ENCODE measurements around the genes RASA2, TFDP2, ATR and PCOLCE2.

- PRO-cap: no peak
Measured at GRCh38 chr3:139491268-139491721, 15.0 kb upstream of the RBP2 start.

DNA sequence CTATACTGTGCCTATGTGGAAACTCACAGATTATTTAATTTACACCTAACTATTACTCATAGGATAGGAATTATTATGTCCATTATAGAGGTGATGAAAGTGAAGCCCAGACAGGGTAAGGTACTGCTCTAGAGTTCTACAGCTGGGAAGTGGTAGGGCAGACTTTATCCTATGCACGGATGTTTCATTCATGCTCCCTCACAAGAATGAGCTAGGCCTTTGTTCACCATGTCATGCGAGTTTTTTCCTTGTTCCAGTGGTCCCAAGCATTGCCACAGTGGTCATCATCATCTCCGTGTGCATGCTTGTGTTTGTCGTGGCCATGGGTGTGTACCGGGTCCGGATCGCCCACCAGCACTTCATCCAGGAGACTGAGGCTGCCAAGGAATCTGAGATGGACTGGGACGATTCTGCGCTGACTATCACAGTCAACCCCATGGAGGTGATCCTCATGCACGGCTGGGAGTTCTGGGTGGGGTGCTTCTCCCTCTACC, 114.1 kb upstream of the TRIM42 start:
- PRO-cap: no peak

DNA sequence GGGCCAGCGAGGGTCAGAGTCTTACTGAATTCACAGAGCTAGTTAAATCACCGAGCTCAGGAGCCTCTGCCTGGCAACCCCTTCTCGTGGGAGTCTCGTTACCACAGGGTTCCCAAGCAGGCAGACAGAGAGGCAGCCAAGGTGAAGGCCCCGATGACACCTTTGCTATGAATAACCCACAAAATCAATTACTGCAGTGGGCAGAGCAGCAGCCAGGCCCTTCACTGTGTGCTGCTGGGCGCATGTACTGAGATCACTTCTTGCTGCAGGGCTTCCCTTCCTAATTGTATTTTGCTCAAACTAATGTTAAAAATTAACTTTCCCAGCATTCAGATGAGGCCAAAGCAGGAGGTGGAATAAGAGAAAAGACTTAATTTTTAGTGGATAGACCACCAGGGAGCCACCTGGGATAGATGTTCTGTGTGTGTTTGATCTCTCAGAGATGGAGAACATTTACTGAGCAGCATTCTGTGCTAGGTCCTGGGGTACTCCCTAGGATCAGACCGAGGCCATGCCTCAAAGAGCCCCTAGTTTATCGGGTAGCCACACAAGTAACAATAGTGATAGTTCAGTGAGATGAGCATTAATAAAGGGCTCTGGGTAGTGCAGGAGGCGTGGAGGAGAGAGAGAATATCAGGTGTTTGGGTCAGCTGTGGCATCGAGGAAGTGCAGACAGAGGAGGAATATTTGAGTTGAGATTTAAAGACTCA, 57.1 kb downstream of the SPSB4 start:
- PRO-cap: no peak

- PRO-cap: no peak
Measured at GRCh38 chr3:141238149-141238655, 6.6 kb downstream of the PXYLP1 start.

DNA sequence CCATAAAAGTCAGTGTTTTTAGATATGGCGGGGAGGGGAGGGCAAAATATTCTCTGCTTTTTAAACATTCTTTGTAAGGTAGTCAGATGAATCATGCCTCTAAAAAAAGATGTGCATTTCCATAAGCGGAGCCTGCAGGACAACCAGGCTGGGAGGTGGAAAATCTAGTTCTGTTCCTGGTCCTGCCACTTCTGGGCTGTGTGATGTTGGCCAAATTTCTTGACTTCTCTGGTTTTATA, 7.2 kb upstream of the ZBTB38 start:
- PRO-cap: no peak

DNA sequence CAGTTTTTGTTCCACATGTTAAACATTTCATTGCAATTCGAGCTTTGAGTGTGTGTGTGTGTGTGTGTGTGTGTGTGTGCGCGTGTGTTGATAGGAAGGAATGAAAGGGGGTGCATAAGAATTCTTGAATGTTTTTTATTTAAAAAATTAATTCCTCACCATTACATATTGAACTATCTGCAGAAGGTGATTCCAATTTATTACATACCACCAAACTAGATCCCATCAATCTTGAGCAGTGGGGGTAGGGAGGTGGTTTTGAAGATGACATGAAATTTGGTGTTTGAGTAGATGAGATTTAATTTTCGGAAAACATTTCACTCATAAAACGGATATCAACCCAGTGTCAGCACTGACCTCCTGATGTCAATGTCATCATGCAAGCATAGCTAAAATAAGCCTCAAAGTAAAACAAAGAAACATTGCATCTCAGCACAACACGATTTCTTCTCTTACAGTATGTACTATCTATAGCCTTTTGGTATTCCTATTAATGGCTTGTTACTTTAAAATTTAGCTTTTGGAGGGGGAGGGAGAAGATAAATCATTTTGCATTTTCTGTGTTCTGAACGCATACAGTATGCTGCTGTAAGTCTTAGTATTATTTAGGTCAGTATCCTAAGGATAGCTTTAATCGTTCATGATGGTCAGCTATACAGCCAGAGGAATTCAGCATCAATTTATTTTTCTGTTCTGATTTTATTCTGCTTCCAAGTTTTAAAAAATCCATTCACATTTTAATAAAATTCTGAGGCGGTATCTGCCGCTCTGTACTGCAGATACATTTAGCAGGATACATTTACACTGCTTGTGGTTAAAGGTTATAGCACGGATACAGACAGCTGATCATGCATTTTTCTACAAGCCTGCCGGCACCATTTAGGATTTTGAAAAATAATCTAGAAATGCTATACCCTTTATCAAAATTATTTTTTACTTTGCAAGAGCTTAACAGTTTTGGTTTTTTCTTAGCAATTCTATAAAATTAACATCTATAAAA, 17.6 kb downstream of the ZBTB38 start:
- PRO-cap: no peak

DNA sequence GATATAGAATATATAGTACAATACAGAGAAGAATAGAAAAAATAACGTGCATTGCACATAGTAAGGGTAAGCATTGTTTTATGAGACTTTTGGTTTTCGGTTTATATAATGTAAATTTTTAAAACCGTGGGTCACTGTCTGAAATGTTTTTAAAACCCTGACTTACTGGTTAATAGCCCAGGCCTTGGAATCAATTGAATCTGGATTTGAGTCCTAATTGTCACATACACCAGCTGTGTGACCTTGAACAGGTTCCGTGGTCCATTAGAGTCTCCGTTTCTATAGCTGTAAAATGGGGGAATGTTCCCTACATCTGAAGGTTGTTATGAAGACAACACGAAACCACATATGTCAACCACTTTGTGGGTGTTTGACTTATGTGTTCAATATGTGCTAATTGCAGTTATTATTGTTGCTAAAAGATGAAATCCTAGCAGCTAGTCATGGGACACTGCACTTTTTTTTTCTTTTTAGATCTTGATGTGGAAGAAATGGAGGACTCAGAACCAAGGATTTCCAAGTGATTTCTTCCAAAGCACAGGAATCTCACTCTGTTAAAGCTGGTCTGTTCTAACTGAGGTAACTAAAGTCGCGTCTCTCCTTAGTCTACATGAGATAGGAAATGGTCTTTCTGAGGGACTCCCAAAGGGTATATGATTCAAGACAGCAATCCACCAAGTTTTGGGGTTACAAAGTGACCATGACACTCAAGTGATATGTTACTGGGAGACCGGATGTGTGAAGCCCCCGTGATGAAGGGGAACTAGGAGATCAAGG, 35.3 kb downstream of the ZBTB38 start:
- PRO-cap: no peak

DNA sequence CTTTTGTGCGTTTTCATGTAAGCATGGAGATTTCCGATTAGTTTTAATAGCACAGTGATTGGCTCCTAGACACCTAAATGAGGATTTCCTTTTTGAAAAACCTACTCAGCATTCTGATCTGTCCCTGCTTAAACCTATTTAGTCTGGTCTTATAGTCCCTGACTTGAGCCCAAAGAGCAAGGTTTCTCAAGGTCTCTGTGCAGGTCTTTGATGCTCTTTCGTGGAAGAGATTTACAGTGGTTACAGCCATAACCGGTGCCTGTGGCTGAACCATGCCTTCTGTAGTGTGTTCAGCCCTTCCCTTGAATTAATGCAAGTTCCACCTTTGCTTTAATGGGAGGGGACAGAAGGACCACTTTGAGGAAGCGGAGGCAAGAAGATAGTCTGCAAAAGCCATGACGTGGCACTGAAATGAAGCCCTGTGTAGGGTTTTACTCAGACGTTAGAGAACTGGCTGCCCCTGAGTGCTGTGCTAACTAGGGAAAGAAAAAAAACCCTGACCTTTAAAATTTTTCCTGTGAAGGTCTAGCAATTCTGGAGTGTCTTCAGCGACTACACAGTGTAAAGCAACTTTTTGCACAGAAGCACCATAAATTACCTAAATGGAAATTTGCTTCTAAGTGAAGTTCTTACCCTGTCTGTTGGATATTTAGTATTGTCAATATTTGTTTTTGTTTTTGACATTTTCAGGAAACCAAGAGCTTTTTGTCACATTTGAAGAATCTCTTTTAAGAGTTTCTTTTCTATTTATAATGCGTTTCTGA, 43.1 kb downstream of the ZBTB38 start:
- PRO-cap: bidirectional peak, plus-strand start at position 438 of the sequence, minus-strand start at position 281 of the sequence

DNA sequence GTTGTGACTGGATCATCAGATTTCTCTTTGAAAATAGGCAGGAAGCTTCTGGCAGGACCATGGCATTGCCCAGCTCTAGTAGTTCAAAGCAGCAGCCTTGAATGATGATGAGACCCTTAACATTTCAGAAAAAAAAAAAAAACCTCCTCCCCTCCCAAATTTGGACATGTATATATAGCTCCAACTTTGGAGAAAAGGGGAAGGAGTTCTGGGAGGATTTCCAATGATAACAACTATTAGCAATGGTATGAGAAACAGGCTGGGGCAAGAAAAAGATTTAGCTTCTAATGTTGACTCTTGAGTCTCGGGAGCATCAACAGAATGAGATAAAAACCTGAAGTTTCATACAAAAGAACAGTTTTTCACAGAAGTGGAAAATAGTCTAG, 44.9 kb upstream of the RASA2 start:
- PRO-cap: no peak

GRCh38 chr3:141486612-141487477, at the start of gene RASA2:
Gene RASA2 (plus strand): TSS chr3:141487027.
- PRO-cap: bidirectional peak, plus-strand start at chr3:141487041, minus-strand start at chr3:141486859

DNA sequence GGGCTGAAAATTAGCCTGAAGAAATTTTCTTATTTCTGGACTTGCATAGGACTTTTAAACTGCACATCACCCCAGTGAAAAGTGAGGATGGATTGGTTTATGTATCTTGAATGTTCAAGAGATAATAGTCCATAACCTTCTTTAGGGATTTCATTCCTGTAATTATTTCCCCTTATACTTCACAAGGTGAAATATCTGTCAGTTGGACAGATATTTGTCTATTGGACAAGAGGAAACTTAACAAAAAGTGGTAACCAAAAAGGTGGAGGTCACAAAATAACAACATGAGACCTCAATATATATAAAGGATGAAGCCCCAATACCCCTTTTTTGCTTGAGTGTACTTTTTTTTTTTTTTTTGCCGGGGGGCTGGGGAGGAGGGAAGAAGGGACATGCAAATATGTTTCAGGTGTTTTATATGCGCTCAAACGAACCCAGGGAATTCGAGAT, 2.8 kb downstream of the RASA2 start:
- PRO-cap: no peak

DNA sequence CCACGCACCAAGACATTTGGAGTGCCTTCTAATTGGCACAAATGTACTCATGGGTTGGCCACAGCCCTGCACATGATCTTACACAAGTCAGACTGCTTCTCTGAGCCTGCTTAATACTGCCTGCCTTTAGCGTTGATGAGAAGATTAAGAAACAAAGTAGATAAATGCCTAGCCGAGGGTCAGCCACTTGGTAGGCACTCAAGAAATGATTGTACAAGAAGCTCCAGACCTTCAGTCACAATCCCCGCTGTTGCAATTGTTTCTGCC, 32.9 kb downstream of the GRK7 start:
- PRO-cap: no peak

GRCh38 chr3:141888588-141889247, 12.3 kb downstream of the ATP1B3 start:
- PRO-cap: no peak

- PRO-cap: no peak
Measured at GRCh38 chr3:141919513-141919955, 43.1 kb downstream of the ATP1B3 start.

GRCh38 chr3:141951837-141952872, 75.7 kb downstream of the ATP1B3 start:
- PRO-cap: no peak

DNA sequence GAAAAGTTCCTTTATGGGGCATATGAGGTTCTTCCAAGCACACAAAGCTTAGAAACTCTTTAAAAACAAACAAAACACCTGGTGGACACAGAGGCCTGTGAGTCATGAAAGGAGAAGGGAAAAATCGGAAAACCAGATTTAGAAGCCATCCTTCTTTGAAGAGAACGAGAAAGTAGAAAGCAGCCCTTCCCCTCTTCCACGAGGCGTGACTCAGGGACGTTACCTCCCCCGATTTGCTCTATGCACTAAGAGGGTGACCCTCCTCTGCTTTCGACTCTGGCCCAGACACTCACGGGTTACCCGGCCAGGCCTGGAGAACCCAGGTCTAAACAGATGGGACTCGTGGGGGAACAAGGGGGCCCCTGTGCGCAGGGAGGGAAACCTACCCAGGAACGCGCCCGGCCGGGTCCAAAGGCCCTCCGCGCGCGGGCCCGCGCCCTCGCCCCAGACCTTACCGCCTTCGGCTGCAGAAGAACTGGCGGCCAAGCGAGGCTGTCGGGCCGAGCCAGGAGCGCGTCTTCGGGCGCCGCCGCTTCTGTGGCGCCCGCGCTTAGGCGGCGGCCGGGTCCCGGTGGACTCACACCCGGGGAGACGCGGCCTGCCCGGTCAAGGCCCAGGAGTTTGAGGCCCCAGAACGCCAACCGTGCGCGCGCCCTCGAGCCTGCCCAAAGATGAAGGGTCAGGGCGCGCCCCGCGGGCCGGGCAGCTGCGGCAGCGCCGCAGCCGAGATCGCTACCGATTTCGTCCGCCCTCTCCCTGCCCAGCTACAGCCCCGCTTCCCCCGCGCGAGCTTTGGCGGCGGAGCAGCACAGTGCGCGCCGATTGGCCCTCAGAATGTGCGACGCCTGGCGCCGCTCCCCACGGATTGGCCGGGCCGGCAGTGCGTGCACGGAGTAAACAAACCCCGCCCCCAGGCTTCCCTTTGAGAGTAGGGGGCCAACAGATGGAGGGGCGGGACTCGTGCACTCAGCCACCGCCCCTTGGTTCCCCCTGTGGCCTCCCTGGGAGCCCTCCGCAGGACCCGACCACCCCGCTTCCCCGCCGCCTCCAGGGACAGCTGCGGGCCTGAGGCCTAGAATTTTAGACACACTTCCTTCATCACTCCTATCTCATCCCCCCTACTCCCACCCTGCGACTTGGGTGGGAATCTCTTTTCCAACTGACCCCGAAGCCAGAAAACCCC, at the start of gene TFDP2:
TFDP2 (minus strand) TSS at position 817 of the 1,183 bp plus-strand sequence.
- PRO-cap: bidirectional peak, plus-strand start at position 913 of the sequence, minus-strand start at position 766 of the sequence

DNA sequence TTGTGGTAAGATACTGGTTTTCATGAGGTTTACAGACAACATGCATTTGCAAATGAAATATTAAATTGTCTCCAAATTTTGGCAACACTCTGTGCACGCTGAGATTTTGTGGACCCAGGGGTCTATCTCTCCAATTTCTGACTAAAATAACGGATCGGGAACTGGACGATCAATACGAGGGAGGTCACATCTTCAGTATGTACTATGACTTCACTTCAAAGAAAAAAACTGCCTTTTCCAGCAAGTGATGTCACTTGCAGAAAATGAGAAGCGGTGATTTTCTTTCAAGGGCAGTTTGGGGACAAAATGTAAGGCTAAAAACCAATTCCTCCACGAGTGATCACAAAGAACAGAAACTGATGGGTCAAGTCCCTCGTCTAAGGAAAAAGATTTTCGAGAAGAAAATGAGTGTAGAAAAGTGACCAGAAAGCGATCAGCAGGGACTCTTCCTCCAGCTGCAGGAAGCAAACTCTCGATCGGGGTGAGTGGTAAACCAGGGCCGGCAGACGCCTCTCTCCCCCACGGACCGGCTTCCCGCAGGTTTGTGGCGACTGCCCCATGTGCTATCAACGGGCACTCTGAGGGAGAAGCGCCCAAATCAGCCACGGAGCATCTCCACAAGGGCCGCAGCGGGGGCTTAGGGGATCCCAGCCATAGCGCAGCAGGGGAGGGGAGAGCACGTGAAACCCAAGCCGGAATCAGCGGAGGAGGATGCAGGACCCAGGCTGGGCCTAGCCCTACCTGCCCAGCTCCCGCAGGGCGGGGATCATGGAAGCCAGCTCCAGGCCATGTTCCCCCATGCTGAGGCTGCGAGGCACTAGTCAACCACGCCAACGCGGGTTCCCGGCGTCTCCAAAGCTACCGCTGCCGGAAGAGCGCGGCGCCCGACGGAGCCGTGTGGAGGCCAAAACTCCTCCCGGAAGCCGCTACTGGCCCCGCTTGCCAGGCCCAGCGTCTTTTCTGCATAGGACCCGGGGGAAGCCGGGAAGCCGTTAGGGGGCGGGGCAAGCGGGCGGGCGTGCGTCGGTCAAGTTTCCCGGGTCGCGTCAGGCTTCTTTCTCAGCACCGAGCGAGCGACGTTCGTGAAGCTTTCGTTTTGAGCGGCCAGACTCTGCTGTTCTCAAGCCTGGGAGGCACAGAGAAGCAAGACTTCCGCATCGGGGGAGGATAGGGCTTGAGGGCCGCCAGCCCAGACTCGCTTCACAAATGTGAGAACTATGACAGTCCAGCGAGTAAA, at the start of gene ATR:
ATR (minus strand) TSS at position 829 of the 1,237 bp plus-strand sequence.
- PRO-cap: bidirectional peak, plus-strand start at position 1,107 of the sequence, minus-strand start at position 931 of the sequence

GRCh38 chr3:142622357-142622634, 26.1 kb downstream of the PLS1 start:
- PRO-cap: no peak

GRCh38 chr3:142724765-142725234, 966 bp downstream of the TRPC1 start:
- PRO-cap: no peak

DNA sequence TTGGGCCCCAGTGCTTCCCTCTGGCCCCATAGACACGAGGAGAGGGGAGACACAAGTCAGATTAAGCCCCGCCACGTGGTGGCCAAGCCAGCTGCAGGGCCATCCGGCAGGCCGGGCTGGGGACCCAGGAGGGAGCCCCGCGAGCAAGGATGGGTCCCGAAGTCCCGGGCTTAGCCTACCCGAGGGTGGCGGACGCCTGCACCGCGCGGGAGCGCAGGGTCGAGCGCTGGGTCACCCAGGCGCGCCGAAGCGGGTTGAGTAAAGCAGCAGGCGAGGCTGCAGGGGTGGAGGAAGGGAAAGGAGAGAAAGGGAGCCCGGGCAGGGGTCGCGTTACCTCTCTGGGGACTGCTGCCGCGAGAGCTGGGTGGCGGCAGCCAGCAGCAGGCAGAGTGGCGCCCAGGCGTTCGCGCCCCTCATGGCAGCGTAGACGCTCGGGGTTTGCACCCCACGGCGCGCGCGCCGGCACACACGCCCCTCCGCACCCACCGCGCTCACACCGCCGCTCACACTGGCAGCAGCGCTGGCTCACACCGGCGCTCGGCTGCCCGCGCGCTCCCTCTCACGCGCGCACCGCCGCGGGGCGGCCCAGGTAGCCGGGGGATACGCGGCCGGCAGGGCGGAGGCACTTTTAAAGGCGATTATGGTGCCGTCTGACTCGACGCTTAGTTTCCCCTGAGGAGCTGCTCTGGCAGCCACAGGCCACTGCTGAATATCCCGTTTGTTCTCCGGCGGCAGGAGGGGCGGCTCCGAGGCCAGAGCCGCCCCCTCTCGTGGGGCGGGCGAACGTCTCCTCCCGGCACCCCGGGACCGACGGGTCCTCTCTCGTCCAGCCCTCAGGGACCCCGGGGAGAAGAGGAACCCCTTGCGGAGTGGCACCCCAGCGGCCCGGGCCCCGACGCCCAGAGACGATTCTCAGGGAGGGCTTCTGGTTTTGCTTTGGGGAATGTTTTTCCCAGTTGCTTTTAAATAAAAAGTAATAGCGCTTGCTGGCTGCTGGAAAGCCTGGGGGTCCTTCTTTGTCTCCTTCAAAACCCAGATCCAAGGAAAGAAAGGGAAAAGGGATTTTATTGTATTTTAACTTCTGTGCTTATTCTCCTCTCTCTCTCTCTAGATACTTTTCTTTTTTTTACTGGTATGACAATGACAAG, at the start of gene PCOLCE2:
PCOLCE2 (minus strand) TSS at position 604 of the 1,148 bp plus-strand sequence.
- PRO-cap: no peak

Measured in left lobe of liver (tissue), 1 donor.